Measurements from ENCODE around the gene COG1.

DNA sequence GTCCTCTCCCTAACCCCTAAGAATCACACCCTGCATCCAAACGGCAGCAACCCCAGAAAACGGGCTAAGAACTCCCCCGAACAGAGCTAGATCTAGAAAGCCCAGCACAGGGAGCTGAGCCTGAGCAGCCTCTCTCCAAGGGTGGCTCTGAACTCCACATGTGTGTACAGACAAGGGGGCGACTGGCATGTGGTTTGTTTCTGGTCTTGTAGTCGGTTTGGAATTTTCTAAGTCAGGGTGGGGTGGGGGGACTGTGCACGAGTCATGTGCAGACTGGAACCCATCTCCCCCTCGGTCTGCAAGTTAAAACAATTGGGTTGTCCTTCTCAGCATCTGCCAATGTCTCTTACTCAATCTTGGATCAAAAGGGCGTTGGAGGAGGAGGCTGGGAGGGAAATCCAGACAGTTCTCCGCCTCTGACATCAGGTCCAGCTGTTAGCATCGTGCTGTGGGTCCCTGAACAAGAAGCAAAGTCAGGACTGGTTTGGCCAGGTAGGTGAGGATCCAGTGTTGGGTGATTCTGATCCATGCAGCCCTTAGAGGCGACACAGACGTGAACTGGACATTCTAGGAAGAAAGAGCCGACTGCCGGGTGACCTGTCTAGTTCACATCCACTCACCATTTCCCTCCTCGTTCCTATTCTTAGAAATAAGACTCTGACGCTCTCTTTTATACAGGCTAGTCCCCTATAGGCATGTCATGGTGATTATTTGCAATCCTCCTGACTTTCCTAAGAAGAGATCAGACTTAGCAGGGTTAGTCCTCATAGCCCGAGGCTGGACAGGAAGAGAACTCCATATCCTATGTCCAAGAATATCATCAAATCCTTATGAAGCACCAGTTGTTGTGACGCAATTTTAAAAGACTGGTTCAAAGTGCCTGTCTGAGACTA lies 381.9 kb downstream of the SOX9 start:
- PRO-cap, result no peak

GRCh38 chr17:72525171-72525664 lies 404.4 kb downstream of the SOX9 start:
- PRO-cap, result unidirectional peak, plus-strand start at chr17:72525571

DNA sequence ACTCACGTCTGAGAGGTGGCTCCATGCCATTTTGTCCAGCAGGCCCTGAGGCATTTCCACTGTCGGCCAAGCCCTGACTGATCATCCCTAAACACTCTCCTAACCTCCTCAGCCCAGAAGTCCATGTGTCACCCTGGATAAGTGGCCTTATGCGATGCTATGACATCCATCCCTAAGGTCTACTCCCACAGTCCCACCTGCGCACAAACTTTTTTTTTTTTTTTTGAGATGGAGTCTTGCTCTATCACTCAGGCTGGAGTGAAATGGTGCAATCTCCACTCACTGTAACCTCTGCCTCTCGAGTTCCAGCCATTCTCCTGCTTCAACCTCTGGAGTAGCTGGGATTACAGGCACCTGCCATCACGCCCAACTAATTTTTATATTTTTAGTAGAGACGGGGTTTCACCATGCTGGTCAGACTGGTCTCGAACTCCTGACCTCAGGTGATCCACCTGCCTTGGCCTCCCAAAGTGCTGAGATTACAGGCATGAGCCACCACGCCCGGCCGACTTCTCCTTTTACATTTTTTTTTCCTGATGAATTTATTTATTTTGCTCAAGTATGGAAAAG lies 429.7 kb downstream of the SOX9 start:
- PRO-cap, result no peak

- PRO-cap, result no peak
These were observed 432.0 kb downstream of the SOX9 start for GRCh38 chr17:72552734-72553307.

DNA sequence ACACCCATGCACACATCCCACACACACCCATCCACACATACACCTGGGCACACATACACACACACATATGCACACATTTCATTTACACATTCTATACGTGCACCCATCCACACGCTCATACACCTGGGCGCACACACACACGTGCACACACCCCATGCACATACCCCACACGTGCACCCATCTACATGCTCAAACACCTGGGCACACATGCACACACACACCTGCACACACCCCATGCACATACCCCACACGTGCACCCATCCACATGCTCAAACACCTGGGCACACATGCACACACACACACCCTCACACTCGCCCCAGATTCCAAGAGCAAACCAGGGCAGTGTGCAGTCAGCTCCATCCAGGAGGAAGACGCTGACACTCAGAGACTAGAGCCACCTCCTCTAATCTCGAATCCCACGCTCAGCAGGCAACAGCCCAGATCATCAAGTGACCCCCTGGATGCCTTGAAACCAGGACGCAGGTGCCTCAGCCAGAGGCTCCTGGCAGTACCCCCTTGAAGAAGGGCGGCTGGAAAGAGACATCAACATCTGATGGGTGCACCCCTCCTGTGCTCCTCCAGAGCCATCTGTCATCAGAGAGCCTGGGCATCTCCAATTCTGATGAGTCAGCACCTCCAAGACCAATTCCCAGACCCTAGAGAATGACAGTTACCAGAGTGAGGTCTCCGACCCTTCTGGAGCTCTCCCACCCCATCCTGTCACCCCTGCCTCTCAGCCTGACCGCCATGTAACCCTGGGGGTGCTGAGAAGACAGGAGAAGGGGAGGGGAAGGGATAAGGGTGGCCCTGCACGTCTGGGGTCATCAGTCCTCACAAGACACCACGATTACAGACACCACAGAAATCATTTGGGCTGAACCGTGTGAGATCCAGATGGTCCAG lies 433.5 kb downstream of the SOX9 start:
- PRO-cap, result no peak

- PRO-cap, result bidirectional peak, plus-strand start at chr17:72634828, minus-strand start at chr17:72634753
These were observed 458.0 kb downstream of the SLC39A11 start for GRCh38 chr17:72634470-72634904.

DNA sequence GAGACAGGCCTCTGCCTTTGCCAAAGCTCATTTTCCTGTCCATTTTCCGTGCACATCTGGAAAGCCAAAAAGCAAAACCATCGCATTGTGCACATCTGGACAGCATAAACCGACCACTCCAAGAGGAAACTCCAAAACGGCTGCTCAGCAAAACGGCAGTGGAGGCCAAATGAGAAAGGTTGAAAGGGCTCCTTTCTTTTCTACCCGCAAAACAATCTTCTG lies 426.4 kb downstream of the SLC39A11 start:
- PRO-cap, result no peak

- PRO-cap, result no peak
These were observed 279.6 kb downstream of the SLC39A11 start for GRCh38 chr17:72812837-72813345.

DNA sequence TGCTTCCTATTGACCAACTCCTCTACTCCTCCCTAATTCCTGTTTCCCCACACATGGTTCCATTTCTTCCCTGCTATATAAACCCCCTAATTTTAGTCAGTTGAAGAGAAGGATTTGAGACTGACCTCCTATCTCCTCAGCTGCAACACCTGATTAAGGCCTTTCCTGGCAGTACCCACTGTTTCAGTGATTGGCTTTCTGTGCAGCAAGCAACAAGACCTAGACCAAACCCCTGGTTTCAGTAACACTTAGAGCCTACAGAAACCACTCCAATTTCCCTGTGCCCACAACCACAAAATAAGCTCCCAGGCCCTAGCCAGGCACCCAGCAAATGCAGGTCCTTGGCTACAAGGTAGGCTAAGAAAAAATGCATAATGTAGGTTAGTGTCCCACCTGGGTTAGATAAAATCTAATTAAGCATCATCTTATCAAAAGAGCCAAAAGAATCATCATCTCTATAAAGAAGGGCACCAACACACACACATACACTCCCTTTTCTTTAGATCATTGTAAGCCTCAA lies 215.8 kb downstream of the SLC39A11 start:
- PRO-cap, result no peak

DNA sequence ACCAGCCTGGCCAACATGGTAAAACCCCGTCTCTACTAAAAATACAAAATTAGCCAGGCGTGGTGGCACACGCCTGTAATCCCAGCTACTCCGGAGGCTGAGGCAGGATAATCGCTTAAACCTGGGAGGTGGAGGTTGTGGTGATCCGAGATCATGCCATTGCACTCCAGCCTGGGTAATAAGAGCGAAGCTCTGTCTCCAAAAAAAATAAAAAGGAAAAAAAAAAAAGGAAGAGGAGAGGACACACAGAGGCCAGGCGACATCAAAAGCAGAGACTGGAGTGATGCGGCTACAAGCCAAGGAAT lies 190.5 kb downstream of the SLC39A11 start:
- PRO-cap, result no peak

GRCh38 chr17:72976777-72978168 lies 115.2 kb downstream of the SLC39A11 start:
- PRO-cap, result no peak

DNA sequence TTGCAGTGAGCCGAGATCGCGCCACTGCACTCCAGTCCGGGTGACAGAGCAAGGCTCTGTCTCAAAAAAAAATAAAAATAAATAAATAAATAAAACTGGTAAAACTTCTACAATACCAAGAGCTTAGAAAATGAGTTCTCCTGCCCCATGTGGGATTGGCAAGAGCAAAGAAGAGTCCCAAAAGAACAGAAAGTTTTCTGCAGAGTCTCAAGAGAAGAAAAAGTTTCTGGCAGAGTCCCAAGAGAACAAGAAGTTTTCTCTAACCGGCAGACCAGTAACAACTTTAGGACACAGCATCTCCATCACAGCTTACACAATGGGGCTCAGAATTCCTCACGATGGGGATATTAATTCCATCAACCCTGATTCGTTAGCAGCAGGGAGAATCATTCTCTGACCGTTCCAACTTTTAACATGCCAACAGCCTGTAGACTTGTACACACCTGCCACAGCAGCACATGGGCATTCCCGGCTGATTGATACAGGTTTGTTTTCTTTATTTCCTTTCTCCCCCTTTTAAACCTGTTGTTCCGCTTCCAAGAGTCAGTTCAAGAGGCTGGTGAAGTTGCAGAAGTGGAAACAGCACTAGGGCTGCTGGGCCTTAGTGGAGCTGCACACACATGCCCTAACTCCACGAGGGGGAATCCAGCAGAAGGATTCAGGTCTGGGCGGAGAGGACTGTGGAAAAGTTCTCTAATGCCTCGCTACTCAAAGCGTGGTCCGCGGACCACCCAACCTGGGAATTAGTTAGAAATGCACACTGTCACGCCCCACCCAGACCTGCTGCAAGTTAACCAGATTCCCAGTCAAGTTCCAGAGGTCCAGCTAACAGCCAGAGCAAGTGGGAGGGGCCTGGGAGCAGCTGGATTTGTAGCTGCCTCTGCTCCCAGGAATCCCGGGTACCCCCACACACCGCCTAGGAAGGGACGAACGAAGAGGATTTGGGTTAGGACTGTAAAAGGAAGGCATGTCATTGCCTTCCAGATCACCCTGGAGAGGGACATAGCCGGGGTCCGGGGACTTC lies 795 bp downstream of the SLC39A11 start:
- PRO-cap, result unidirectional peak, plus-strand start at position 588 of the sequence

DNA sequence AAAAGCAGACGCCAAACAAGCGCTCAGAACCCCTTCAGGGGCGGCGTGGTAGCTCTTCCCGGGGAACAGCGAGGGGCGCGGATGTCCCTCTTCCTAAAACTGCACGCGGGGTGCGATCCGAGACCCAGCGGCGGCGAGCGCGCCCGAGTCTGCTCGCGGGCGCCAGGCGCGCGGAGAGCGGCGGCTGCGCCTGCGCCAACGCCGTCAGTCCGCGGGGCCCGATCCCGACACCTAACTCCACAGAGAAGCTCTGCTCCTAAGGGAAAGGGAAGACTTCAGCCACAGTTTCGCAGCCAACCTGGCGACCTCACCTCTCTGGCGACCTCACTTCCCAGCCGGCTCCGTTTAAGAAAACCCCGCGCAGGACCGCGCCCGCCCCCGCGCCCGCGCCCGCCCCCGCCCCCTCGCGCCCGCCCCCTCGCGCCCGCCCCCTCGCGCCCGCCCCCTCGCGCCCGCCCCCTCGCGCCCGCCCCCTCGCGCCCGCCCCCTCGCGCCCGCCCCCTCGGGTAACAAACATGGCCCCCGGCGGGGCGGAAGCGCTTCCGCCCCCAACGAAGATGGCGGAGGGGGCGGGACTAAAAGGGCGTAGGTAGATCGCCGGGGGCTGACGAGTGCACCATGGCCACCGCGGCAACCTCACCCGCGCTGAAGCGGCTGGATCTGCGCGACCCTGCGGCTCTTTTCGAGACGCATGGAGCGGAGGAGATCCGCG lies at the start of gene COG1:
TSS of gene COG1 (plus strand) at position 604 of the 712 bp plus-strand sequence.
- PRO-cap, result bidirectional peak, plus-strand start at position 152 of the sequence, minus-strand start at position 135 of the sequence; bidirectional peak, plus-strand start at position 607 of the sequence, minus-strand start at position 320 of the sequence

GRCh38 chr17:73196380-73196864 lies 3.6 kb downstream of the COG1 start:
- PRO-cap, result unidirectional peak, minus-strand start at chr17:73196630

DNA sequence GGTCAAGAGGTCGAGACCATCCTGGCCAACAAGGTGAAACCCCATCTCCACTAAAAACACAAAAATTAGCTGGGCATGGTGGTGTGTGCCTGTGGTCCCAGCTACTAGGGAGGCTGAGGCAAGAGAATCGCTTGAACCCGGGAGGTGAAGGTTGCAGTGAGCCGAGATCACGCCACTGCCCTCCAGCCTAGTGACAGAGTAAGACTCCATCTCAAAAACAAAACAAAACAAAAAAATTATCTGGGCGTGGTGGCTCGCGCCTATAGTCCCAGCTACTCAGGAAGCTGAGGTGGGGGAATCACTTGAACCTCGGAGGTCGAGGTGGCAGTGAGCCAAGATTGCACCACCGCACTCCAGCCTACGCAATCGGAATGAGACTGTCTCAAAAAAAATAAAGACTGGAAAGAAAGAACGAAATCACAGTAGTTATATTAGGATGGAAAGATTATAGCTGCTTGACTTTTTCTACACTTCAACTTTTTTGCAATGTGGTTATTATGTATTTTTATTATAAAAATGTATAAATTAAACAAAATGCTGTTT lies 18.9 kb downstream of the COG1 start:
- PRO-cap, result no peak

GRCh38 chr17:73341630-73342557 lies 30.1 kb upstream of the CDC42EP4 start:
- PRO-cap, result unidirectional peak, plus-strand start at chr17:73342375

DNA sequence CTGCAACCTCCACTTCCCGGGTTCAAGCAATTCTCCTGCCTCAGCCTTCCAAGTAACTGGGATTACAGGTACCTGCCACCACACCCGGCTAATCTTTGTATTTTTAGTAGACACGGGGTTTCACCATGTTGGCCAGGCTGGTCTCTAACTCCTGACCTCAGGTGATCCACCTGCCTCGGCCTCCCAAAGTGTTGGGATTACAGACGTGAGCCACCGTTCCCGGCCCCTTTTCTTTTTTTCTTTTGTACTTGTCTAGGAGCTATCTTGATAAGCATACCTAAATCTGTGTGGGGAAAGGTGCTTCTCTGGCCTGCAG lies 39.3 kb upstream of the CDC42EP4 start:
- PRO-cap, result no peak

- PRO-cap, result no peak
These were observed 54.2 kb upstream of the CDC42EP4 start for GRCh38 chr17:73365907-73366550.

GRCh38 chr17:73452021-73452428 lies 140.2 kb upstream of the CDC42EP4 start:
- PRO-cap, result no peak

DNA sequence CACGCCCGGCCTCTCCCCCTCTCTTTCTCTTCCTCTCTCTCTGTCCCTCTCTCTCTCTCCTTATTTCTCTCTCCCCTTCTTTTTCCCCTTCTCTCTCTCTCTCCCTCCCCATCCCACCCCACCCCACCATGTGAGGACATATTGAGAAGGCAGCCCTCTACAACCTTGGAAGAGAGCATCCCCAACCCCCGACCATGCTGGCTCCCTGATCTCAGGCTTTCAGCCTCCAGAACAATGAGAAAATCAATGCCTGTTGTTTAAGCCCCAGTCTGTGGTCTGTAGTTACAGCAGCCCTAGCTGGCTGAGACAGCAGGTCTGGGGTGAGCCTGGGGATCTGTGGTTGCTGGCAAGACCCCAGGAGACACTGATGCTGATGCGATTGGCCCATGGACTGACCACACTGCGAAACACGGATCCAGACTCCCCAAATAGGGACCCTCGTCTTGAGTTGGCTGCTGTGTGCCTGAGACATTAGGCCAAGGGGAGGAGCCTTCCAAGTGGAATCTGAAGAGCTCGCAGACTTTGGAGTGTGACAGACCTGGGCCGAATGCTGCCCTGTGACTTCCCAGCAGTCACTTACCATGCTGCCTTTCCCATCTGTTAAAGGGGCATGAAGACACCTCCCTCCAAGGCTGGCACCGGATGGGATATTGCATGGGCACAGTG lies 148.0 kb upstream of the RPL38 start:
- PRO-cap, result no peak